Hair follicular keratinocyte (primary cell): ENCODE results near the genes MSANTD4, ALKBH8 and RDX.

DNA sequence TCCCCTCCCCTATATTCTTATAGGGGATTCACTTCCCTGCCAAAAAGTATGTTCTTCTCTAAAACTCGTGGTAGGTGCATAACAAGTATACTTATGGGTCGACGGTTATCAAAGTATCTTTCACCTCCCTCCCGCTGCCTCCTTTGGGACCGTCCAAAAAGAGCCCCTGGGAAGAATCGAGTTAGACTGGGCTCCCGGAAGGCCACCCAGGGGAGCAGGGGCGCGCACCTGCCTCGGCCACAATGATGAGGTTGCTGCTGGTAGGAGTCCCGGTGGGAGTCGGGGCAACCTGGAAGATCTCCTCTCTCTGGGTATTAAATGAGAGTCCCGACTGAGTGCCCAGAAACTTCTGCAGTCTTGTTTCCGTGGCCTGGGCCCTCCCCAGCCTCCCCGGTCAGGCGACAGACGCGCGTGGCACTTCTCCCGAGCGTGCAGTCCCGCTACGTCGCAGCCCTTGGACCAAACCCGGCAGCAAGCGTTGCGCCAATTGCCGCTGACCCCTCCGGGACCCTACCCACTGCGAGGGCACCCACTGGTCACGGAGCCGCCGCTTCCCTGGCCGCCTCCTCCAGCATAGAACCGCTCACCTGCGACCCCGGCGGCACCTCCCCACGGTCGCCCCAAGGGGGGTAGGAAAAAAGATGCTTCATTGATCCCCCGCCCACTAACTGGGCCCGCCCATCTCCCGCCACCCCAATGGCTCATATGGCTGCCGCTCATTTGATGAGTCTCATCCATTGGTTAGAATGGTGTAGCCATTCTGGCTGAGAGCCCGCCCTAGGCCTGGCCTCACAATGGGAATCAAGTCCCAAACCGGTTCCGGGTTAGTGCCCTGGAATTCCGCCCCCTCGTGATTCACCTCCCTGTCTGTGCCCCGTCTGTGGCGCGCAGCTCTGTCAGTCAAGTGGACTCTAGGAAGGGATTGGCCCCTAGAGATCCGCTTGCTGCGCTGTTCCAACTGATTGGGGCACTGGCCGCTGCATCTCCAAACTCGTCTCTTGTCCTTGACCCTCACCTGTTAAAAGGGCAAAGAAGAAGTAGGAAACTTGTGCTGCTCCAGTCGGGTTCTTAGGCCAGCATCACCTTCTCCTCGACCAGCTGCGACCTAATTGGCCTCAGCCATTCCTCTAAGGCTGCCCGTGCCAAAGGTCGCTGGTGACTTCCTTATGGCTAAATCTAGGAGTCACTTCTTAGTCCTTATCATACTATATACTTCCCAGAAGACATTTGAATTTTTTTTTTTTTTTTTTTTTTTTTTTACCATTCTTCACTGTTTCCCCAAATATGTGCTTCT is at the start of gene MSANTD4:
TSS of gene MSANTD4 (minus strand) at position 633 of the 1,294 bp plus-strand sequence.
- RAMPAGE, long total RNA = start-site peak on the minus strand centred at position 630 of the sequence, 38 bp wide, 25 and 10 reads in 2 replicates

DNA sequence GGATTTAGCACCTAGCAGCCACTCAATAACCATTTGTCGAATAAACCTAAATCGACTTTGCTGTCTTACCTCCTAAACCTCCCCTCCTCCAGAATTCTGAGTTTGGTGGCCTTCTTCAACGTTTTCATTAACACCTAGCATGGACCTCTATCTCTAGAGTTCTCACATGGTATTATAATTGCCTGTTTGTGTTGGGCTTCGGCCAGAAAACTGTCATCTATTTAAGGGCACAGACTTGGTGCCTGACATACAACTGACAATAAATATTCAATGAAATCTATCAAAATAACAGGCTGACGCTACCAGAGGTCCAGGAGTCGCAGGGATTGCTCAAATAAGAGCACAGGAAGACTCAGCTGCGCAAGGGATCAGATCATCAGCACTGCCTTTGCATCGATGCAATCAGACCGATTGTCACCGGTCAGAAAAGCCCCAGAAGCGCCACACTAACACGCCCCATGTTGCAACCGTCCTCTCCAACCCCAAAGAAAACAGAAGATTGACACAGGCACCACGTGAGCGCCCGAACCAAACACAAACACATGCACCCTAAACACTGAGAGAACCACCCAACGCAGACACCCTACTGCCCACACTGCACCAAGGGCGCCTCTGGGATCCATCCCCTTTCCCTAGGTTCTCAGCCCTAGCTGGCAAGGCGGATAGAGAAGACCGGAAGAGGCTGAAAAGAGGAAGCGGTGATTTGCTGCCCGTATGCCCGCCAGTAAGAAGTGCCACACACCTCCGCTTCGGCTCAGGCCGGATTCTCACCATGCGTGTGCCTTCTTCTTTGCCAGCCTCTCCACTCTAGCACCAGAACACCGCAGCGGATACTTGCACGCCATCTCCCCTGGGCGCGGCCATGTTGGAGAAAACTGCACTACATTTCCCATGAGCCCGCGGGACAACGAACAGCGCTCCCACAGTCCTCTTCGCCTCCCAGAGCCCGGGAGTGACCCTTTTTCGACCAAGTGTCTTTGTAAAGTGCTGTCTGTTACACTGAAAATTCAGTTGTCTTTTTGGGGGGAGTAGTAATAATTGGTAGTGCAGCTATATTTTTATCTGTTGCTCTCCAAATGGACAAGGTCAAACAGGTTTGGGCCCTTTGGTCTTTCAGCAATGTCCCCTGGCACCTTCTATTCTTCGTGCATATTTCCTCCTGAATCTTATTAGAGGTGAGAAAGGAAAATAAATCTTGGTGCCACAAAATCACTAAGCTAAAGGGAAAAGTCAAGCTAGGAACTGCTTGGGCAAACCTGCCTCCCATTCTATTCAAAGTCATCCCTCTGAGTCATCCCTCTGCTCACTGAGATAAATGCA is at the start of gene ALKBH8:
TSS of gene ALKBH8 (minus strand) at position 877 of the 1,320 bp plus-strand sequence.
- RAMPAGE, long total RNA = no peak

DNA sequence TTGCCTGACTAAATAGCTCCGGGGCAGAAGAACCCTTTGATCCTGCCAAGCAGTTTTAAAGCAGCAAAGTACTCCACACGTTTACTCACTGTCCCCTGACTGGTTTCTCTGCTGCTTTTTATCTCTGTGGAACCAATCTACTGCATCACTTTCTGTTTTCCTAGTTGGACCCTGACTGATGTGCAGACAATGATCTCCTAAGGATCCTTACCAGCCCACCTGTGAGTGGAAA is 21.4 kb downstream of the EXPH5 start:
- RAMPAGE, long total RNA = no peak

- RAMPAGE, long total RNA = no peak
These were observed 258.6 kb downstream of the DDX10 start for GRCh38 chr11:108923478-108923825.

DNA sequence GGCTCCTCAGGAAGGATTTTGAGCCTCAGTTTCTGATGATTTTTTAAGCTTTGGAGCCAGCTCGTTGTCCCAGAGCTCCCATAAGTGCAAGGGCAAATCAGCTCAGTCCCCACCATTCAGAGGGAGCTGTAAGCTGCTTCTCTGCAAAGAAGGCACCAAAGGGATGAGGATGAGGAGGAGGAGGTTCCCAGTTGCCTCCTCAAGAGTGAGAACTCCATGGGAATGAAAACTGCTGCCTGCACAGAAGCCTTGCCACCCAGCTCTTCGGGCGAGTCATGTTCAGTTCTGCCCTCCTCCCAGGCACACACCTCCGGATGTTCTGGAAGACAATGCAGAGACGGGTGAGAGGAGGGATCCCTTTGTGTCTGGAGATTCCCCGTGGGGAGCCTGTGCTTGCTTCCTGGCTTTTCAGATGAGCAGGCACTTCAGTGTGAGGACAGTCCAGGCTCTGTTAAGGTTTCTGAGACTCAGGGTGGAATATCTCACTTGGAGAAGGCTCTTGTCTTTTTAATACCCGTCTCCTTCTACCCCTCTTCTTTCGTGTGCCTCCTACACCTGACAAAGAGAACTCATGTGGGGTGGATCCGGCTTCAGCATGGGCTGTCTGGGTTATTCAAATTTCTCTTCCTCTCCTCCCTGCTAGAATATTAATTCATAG is 295.6 kb downstream of the DDX10 start:
- RAMPAGE, long total RNA = no peak

DNA sequence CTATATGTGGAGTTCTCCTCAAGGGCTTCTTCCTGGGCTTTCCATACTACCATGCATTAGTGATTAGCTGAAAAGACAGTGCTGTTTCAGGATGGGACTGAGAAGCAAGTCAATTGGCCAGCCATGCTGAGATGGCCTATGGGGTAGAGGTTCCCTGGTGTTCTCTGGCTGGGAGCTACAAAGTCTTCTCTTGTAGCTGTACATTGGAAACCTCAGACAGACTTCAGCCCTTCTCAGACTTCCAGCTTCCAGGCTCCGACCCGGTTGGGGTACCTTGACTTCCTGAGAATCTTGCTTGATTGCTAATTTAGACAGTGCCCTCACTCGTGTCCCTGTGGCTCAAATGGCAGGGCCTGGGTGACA is 315.8 kb downstream of the DDX10 start:
- RAMPAGE, long total RNA = no peak

GRCh38 chr11:109123844-109124233 is 298.2 kb upstream of the C11orf87 start:
- RAMPAGE, long total RNA = no peak

DNA sequence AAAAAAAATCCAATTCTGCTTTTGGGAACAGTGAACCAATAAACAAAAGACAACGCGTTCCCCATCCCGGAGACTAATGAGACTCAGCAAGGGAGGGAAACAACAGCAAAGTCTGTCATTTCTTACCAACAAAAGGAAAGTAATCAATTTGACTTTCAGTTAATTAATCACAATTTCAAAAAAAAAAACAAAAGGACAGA is 2.0 kb downstream of the RDX start:
- RAMPAGE, long total RNA = no peak

DNA sequence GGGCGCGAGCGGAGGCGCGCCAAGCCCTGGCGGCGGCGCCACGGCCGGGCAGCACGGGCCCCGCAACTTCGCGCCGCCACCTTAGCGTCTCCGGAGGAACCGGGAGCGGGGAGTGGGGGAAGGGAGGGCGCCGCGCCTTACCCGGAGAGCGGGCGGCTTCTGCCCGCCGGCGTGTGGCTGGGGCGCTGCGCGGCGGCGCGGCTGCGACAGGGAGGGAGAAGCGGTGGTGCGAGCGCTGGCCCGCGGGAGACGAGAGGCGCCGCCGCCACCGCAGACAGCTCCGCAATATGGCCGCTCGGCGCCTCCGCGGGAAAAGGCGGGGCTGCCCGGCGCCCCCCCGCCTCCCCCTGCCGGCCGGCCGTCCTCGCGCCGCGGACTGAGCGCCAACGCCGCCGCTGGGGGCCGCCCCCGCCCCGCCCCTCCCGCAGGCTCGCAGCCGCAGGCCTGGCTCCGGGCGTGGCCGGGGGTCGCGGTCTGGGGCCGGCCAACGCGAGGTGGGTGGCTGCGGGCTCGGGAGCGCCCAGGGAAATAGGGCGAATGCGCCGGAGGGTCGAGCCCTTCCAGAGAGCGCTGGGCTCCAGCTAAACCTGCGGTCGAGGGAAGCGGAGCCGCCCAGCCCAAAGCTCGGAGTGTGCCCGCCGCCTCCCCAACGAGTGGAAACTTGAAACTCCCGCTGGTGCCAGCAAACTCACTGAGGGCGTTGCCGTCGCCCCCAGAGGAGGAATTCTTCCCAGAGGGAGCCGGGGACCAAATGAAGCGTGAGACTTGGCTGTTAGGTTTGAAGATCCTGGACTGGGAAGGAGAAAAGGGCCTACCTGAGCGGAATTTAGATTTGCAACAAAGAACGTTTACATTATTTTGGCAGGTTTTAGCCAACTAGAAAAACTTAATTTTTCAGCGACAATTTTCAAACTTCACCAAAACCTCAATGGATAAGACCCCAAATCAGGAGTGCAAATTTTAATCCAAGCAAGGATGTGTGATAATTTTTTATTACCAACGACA is at the start of gene RDX:
TSS of gene RDX (minus strand) at position 289 of the 1,005 bp plus-strand sequence.
- RAMPAGE, long total RNA = no peak

DNA sequence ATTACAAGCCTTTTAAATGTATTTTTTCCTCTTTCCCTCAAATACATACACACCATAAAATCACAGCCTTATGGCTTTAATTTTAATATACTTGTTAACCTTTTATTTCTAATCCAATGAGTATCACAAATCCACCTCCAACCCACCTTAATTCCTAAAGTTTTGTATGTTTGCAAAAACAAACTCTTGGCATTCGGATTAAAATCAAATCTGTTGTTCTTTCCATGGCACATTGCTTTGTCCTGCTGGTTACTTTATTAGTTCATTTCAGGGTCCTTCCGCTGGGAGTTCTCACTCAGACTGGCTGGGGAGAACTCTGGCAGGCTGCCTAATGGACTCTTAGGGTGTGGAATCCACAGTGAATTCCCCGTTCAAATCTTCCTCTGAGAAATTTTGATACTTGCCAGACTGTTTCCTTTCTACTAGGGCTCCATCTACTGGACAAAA is 53.3 kb upstream of the FDX1 start:
- RAMPAGE, long total RNA = no peak

- RAMPAGE, long total RNA = no peak
These were observed 1.3 kb downstream of the POU2AF3 start for GRCh38 chr11:111299493-111300198.

DNA sequence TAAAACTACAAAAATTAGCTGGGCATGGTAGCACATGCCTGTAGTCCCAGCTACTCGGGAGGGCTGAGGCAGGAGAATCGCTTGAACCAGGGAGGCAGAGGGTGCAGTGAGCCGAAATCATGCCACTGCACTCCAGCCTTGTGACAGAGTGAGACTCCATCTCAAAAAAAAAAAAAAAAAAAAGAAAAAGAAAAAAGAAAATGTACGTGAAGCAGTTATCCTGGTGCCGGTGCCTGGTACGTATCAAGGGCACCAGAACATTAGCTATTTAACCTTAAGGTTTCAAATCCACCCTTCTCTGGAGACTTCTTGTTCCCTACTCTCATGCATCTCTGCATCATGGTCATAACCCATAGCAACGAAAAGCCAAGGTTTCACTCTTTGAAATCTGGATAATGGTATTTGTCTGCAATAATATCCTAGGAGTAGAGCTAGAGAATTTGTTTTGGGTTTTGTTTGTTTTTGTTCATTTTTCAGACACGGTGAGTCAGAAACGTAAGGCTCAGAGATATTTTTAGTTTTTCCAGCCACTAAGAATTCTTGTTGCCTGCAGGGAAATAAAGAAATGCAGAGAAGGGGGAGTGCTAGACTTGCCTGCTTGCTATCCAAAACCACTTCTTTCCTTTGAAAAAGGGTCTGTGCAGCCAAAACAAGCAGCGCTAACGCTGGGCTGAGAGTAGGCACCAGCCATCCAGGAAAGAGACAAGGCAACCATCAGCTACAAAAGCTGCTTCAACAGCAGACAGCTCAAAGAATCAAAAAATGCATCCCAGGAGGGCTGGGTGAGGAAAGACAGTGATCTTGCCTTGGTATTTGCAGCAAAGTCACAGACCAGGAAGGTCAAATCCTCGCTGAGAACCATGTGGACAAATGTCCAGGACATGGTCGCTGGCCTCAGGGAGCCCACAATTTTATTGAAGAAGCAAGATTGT is 25.9 kb downstream of the POU2AF3 start:
- RAMPAGE, long total RNA = no peak

GRCh38 chr11:111539151-111540135 is 1.1 kb upstream of the LAYN start:
- RAMPAGE, long total RNA = no peak

DNA sequence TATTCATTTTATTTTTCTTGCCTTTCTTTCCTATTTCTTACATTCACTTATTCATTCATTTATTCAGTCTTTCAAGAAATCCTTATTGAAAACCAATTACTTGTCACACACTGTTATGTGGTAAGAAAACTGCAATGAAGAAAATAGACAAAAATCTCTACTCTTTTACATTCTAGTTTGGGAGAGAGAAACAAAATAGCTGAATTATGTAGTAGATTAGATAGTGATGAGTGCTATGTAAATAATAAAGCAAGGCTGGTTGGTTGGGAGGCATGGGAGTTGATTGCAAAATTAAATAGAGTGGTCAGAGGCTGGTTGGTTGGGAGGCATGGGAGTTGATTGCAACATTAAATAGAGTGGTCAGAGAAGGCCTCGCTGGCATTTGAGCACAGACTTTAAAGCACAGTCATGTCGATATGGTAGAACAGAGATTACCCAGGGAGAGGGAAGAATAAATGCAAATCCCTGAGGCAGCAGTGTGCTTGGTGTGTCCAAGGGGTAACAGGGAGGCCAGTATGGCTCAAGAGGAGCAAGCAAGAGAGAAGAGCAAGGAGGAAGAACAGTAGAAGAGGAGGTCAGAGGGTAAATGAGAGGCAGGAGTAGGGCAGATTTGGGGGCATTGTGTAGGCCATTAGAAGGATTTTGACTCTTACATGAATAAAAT is 22.4 kb downstream of the SIK2 start:
- RAMPAGE, long total RNA = no peak

DNA sequence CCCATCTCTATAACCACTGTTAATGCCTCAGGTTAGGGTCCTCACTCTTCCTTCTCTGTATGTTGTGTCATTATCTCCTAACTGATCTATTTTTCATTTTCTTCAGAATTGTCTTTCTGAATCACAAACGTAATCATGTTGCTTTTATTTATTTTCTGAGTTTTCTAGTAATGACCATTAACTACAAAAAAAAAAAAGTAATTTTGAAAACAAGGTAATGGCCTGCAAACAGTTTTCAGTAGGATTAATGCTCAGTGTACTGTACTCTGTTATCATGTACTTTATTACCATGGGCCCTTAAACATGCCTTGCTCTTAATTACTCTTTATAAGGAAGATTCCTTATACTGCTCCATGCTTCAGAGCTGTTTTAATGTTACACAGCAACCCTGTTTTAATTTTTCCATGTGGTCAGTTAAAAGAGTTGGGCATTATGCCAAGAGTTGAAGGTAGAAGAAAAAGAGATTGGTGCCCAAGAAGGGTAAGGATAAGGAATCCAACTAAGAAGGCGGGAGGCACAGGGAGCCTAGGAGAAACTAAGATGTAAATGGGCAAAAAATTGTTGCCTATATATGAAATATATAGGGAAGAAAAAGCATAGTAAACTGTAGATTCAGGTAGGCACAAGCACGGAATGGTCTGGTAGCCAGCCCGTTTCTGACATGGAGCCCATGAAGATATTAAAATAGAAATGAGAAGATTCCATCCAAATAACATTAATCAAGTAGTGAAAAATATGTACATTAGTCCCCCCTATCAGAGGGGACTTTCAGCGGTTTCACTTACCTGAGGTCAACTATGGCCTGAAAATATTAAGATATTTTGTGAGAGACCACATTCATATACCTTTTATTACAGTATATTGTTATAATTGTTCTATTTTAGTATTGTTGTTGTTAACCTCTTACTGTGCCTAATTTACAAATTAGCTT is 24.5 kb downstream of the SIK2 start:
- RAMPAGE, long total RNA = no peak

GRCh38 chr11:111729065-111729346 is 37.2 kb downstream of the PPP2R1B start:
- RAMPAGE, long total RNA = no peak

GRCh38 chr11:111759650-111760144 is 6.5 kb downstream of the PPP2R1B start:
- RAMPAGE, long total RNA = no peak

- RAMPAGE, long total RNA = no peak
These were observed 35.4 kb downstream of the ALG9 start for GRCh38 chr11:111836111-111836350.

DNA sequence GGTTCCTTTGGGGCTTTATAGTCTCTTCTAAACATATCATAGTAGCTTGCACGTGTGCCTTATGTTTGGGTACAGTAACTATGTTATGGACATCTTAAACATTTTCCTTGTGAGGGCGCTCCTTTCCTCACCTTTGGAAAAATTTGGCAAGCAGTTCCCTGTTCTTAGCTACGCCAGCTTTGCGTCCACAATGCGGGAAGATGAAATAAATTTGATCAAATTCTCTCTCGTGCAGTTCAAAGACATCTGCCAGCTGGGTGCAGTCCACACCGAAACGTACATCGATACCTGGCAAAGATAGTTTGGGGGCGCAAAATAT is 581 bp downstream of the FDXACB1 start:
- RAMPAGE, long total RNA = no peak

GRCh38 chr11:111944635-111945170 is 7.6 kb downstream of the DIXDC1 start:
- RAMPAGE, long total RNA = no peak